Mesenchymal stem cell of adipose (primary cell): ENCODE measurements around the gene WNT9B.

DNA sequence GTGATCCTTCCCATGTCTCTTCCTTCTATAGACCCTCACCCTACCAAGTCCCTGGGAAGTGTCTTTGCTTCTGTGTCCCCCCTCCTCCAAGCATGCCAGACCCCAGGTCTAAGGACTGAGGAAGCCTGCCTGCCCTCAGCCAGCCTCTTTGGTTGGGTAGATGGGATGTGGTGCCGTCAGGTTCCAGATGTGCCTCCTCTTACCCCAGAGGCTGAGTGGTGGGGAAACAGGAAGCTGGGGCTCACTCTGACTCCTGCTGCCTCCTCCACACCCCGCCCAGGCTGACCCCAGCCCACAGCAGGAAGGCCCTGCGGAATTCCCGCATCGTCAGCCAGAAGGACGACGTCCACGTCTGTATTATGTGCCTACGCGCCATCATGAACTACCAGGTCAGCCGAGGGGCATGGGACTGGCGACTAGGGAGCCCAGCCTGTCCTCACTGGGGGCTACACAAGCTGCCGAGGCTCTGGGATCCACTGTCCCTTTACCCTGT lies 14.2 kb downstream of the FMNL1 start:
- CAGE, long polyA plus RNA, result no peak

DNA sequence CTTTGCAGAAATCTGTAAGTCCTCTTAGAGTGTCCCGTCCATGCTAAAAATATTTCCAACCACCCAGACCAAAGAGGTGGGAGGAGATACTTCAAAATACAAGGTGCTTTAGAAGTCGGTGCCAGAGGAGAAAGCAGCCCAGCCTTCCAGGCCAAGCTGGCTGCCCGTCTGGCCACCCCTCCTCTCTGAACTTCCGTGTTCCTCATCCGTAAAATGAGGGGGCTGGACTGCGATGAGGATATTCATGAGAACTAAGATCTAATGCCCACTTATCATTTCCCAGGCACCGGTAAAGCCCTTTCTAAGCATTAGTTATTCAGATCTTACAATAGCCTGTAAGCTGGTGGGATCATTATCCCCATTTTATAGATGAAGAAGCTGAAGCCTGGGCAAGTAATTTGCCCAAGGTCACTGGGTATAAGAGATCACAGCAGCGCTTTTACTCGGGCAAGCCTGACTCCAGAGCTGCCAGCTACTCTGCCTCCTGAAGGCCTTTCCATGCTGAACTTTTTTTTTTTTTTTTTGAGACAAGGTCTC lies 16.3 kb upstream of the SPATA32 start:
- CAGE, long polyA plus RNA, result no peak

GRCh38 chr17:45288756-45288976 lies 26.8 kb upstream of the SPATA32 start:
- CAGE, long polyA plus RNA, result no peak

DNA sequence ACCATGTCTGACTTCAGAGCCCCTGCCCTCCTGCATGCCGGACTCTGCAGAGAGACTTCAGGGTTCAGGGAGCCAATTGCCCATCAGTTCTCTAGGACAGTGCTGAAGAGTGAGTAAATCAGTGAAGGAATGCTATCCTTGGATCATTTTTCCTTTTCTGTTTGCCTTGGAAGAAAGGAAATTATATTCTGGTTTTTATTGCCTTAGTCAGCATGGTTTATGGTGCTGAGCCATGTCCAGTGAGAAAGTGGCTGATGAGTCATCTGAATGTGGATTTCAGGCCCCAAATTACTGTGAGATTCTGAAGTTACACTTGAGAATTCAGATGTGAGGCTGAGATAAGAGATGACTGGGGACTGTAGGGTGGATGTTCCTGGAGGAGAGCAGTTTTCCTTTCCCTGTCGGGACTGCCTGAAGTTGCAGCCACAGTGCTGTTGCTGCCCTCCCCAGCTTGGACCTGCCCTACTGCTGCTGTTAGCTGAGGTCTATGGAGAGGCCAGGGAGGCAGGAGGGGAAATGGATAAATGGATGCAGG lies 4.1 kb upstream of the MAP3K14 start:
- CAGE, long polyA plus RNA, result no peak

DNA sequence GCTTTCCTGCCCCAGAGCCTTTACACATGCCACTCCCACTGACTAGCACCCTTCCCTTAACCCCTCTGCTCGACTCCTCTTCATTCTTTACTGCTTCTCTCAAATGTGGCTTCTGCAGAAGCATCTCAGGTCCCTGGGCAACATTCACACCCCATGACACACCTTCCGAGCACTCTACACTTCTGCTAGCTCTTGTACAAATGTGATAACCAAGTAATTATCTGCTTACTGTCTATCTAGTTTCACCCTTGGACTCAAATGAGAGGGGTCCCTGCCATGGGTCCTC lies 39.5 kb downstream of the ARHGAP27 start:
- CAGE, long polyA plus RNA, result no peak

- CAGE, long polyA plus RNA, result no peak
Observed at GRCh38 chr17:45438999-45439894, 6.6 kb upstream of the ARHGAP27 start.

GRCh38 chr17:45494469-45494999 lies 4.0 kb upstream of the PLEKHM1 start:
- CAGE, long polyA plus RNA, result no peak

DNA sequence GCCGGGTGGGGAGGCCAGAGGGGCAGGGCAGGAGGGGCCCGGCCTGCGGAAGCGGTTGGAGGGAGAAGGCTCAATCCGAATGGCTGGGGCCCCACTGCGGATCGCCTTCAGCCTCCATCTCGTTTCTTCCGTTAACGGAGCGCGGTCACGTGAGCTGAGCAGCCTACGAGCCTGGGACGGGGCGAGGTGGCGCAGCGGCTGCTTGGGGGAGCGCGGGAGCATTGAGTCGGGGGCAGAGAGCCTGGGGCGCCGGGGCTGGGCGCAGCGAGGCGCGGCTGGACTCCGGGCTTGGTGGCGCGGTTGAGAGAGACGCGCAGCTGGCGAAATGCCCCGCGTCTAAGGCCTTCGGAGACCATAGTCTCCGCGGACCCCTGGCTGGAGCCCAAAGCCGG lies 94.5 kb upstream of the PLEKHM1 start:
- CAGE, long polyA plus RNA, result no peak

GRCh38 chr17:46037887-46038406 lies 38.9 kb downstream of the STH start:
- CAGE, long polyA plus RNA, result no peak

- CAGE, long polyA plus RNA, result no peak
Observed at GRCh38 chr17:46044022-46044599, 45.1 kb downstream of the STH start.

DNA sequence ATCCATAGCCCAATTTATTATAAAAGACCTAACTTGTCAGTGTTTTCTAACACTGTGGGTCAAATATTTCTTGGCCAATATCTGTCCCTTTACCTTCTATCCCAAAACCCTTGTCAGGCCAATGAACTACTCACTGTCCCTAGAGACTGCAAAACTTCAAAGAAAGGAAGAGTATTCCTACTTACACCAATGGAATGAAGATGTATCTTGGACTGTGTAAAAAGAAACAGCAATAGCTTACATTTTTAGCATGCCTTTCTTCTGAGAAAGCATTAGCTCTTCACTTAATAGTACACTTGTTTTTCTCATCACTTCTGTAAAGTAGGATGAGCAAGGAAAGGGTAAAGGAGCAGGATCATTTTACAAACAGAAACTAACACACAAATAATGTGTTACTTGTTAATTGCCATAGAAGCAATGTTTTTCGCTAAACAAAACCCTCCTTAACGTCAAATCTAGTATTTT lies 74.0 kb downstream of the STH start:
- CAGE, long polyA plus RNA, result no peak

GRCh38 chr17:46117043-46117530 lies 76.1 kb downstream of the KANSL1 start:
- CAGE, long polyA plus RNA, result no peak

- CAGE, long polyA plus RNA, result no peak
Observed at GRCh38 chr17:46139996-46140501, 53.2 kb downstream of the KANSL1 start.

DNA sequence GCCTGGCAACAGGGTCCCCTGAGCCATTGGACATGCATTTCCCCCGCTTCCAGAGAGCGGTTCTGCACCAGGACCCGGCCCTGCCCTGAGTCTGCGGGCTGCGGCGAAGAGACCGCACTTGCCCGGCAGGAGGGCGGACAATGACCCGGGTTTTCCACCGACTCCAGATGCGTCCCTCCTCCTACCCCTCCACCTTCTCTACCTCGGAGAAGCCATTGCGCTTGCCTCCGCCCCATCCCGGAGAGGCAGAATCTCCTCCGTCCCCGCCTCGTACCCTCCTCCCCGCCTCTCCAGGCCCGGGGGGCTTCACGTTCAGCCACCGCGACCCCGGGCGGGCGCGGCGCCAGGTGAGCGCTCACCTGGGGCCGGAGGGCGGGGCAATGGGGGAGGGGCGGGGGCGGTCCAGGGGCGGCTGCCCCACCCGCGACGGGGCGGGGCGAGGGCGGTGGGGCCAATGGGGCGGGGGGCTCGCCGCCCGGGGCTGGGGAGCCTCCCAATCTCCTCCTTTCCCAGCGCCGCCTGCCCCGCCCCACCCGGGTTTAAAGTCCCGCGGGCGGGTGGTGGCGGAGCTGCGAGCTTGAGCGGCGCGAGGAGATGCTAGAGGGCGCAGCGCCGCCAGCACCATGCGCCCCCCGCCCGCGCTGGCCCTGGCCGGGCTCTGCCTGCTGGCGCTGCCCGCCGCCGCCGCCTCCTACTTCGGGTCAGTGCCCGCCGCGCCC lies at the start of gene WNT9B:
Gene WNT9B (plus strand): TSS at position 568 of the 719 bp plus-strand sequence.
- CAGE, long polyA plus RNA, result no peak

DNA sequence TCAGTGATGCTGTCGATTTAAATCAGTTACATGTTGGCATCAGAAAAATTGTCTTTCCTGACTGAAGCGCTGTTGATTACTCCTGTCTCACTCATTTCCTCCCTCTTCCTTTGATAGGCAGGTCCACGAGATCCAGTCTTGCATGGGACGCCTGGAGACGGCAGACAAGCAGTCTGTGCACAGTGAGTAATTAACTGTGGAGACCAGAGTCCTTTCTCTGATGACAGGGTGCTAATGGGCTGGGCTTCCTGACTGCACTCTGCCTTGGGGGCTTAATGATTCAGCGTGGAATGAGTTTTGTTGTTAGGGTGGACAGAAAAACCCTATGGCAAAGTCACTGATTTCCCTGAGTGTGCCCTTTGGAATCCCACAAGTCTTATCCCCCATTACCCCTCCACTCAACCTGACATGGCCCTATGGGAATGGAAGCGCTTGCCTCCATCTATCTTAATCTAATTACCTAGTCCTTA lies 6.5 kb downstream of the GOSR2 start:
- CAGE, long polyA plus RNA, result no peak

GRCh38 chr17:46943904-46944687 lies 21.1 kb downstream of the GOSR2 start:
- CAGE, long polyA plus RNA, result no peak

GRCh38 chr17:46950024-46950422 lies 27.1 kb downstream of the GOSR2 start:
- CAGE, long polyA plus RNA, result no peak

- CAGE, long polyA plus RNA, result no peak
Observed at GRCh38 chr17:47068419-47069241, 89.6 kb upstream of the RPRML start.

DNA sequence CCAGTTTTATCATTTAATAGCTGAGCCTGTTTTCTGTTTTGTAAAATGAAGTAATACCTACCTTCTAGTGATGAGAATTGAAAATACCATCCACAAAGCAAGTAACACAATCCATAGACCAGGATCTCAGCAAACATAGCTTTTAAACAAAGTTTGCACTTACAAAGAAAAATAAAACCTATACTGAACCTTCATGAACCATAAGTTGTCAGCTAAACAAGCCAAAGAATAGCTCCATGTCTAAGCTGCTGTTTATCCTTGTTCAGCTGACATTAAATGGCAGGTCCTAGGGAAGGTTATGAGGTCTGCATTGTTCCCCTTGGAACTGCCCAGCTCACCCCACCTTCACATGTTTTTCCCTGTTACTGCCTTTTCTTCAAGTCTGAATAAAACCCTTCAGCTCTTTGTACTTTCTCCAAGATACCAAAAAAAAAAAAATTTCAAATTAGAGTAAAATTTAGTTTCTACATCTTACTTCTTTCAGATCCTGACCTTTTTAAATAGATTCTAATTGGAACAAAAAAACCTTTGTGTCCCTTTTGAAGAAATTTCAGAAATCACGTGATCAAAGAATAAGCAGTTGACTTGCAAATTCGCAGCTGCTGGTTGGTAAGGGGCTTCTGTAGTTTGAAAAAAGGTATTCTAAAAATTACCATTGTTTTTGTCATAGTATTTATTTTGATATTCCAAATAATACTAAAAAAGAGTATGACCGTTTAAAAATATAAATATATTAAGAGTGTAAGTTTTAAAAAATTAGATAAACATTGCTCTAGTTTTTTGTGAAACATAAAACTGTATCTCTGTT lies 71.8 kb downstream of the CDC27 start:
- CAGE, long polyA plus RNA, result no peak

GRCh38 chr17:47180238-47180918 lies 8.7 kb downstream of the CDC27 start:
- CAGE, long polyA plus RNA, result no peak